ENCODE measurements around a stretch of chr20.

- RRBS: no CpG with 5 or more reads among the region's 2 CpGs
Measured at GRCh38 chr20:58651371-58651450, 128 bp downstream of the STX16 start.

- RRBS: no CpG with 5 or more reads among the region's 8 CpGs
Measured at GRCh38 chr20:58652641-58652923, 1.5 kb downstream of the STX16 start.

DNA sequence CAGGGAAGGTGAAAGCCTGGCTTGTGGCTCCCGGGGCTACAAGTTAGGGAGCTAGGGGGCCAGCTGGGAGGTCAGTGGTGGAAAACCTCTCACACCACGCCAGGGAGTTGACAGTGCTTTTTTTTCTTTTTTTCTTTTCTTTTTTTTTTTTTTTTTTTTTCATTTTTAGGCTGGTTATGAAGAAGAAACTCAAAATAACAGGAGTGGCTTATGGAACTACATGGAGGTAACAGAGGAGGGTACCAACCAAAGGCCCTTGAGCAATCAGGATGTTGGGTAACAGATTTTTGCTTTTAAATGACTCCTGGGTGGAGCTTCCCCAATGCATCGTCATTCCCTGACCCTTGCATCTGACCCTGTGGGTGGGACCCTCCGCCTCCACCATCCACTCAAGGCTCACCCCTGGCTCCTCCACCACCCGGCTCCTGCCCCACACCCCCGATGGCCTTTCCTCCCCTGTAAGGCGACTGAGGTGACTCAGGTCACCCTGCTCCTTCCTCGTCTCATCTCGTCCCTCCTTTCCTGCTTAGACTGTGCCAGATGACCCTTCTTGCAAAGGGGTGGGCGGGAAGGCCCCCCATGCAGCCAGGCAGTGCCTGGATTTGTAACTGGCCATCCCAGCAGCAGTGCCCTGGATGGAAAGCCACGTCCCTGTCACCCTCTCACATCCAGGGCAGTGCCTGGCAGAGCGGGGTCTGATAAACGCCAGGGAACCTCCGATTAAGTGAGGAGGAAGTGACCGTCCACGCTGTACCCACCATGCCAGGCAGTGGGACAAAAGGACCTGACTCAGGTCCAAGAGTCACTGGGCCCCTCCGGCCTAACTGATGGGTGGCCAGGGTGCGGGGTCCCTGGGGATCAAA lies 814 bp upstream of the NPEPL1 start:
- RRBS: no CpG with 5 or more reads among the region's 18 CpGs

DNA sequence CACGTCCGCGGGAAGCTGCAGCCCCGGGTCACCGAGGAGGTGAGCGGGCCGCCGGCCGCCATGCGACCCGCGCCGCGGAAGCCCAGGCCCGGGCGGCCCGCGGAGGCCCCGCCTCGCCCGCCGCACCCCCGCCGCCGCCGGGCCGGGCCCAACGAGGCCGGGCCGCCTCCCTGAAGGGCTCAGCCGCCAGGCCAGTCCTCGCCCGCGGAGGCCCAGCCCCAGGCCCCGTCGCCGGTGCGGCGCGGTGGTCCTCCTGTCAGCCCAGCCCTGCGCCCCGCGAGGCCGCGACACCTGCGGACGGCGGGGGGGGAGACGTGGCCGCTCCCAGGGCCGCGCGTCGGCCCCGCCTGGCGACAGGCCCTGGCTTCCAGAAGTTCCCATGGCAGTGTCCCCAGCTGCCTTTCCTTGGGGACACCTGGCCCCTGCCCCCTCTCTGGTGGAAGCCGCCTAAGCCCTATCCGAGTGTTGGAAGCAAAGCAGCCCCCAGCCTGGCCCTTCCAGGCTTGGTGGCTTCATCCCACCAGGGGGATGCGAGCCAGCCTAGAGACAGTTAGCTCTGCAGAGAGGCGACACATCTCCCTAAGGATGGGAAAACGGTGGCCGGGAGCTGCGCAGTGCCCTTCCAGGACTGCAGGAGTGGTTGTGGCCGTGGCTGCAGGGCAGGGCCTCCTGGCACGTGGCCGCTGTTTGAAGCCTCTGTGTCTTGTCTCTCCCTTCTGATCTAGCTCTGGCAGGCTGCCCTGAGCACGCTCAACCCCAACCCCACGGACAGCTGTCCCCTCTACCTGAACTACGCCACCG lies 612 bp downstream of the NPEPL1 start:
- RRBS: 4% methylated on average over 32 of the region's 70 CpGs

- RRBS: no CpG with 5 or more reads among the region's 3 CpGs
Measured at GRCh38 chr20:58785347-58785643, 92.7 kb downstream of the NPEPL1 start.

- RRBS: 6% methylated on average over 16 of the region's 74 CpGs
Measured at GRCh38 chr20:58890234-58890719, 944 bp upstream of the GNAS start.

DNA sequence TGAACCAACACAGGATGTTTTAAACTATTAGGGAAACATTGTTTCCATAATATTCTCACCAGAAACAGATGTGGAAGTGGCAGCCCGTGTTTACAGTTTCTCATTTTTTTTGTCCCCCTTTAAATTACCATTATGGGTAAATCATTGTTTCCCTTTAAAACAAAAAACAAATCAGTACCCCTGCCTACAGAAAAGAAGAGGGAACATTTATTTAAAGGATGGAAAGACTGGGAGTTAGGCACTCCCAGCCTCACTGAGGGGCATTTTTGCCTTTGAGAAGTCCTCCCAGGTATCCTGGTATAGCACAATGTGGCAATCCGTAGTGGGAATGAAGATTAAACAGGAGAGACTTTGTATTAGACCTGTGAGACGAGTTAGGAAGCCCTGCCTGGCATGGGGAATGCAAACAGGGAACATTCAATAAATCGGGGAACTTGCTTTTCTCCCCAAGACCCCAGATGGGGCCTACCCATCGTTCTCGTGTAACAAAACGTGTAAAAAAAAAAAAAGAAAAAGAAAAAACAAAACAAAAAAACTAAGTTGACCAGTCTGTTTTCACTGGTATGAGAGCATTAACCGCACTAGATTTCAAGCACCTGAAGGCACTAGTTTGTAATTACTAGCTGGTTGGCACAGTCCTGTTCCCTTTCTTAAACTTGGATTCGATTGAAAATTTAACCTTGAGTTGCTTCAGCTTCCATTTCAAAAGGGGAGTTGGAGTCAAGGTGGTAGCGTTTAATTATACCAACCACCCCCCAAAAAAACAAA lies 5.1 kb downstream of the GNAS start:
- RRBS: no CpG with 5 or more reads among the region's 10 CpGs

GRCh38 chr20:58911448-58912188 lies 20.4 kb downstream of the GNAS start:
- RRBS: no CpG with 5 or more reads among the region's 7 CpGs

- RRBS: no CpG with 5 or more reads among the region's 5 CpGs
Measured at GRCh38 chr20:58992440-58992961, 11.4 kb downstream of the NELFCD start.

GRCh38 chr20:59160745-59160976 lies 3.0 kb upstream of the ZNF831 start:
- RRBS: no CpG with 5 or more reads among the region's 3 CpGs

DNA sequence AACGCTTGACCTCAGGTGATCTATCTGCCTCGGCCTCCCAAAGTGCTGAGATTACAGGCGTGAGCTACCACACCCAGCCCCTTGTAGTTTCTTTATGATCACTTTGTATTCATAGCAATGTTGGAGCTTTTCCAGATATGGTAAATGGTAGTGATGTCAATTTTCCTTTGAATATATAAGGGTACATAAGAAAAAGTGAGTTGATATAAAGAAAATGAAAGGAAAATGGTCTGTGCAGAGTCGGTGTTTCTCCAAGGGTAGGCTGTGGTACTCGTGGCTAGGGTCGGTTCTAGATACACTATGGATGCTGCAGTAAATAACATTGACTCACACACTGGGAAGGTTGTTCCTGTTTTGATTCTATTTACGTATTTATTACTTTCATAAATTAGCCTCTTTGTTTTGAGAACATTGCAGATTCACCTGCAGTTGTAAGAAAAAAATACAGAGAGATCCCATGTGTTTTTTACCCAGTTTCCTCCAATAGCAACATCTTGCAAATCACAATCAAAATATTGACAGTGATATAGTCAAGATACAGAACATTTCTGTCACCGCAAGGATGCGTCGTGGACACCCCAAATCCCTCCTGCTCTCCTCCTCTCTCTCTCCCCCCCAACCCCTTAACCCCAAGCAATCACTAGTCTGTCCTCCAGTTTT lies 2.5 kb downstream of the ZNF831 start:
- RRBS: no CpG with 5 or more reads among the region's 10 CpGs

GRCh38 chr20:59179105-59179682 lies 15.6 kb downstream of the ZNF831 start:
- RRBS: no CpG with 5 or more reads among the region's 13 CpGs

- RRBS: no CpG with 5 or more reads among the region's 1 CpG
Measured at GRCh38 chr20:59823573-59823899, 109.9 kb downstream of the SYCP2 start.

DNA sequence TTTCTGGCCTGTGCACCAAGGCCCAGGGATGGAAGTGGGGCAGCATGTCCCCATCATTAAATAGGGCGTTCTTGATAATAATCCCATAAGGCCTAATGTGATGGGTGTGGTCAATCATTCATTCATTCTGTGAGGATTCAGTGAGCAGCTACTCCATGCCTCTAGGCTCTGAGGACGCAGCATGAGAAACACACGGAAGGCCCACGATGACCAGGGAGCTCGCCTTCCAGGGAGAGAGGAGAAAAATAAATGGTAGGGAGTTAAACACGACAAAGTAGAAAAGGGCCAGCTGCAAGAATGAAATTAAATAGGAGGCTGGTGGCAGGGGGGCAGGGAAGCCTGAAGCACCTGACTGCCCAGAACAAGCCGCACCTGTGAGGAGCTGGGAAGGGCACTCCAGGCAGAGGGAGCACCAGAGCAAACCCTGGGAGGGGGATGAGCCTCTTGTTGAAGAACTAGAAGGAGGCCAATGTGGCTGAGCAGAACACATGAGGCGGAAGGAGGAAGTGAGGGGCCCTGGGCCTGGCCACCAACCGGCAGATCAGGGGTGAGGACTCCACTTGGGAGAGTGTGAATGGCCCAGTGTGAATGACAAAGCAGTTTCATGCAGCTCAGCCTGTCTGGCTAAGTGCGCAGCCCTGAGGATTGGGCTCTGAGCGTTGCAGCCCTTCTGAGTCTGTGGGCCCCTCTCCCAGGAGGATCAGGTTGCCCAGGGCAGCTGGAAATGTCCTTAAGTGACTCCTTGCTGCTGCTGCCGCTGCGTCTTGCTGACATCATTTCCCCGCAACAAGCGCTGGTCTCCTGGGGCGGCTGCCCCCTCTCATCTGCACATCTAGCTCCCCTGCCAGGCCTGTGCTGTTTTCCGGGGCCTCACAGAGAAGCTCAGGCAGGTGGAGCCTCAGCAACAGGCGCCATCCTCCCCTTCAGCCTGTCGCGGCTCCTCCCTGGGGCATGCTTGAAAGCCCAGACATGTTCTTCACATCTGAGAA lies 99.9 kb downstream of the CDH26 start:
- RRBS: 4% methylated on average over 1 of the region's 20 CpGs

GRCh38 chr20:60751610-60751814 lies 500.5 kb upstream of the CDH4 start:
- RRBS: no CpG with 5 or more reads among the region's 1 CpG

DNA sequence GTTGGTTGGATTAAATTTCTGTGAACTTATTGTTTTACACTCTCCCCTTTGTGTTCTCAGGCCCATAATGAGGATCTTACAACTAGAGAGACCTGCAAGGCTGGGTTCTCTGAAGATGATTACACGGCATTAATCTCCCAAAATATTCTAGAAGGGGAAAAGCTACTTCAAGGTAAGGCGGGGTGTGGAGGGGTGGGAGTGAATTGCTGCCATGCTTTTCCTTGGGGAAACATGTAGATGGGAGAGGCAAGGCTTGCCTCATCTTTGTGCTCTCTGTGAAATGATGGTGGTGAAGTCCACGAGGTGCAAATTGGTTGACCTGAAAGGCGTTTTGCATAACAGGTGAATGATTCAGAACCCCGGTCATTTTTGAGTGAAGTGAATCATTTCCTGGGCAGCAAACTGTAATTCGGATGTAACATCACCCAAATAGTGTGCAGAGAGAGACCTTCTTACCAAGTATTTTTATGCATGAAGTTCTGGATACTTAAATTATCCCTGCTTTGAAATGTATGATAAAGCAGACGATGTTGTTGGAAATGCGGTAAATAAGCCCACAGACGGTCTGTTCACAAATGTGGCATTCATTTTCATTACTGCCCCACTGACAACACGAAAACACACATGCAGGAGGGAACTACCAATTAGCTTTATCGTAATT lies 2.8 kb downstream of the CDH4 start:
- RRBS: no CpG with 5 or more reads among the region's 11 CpGs

GRCh38 chr20:61602816-61603191 lies 350.7 kb downstream of the CDH4 start:
- RRBS: no CpG with 5 or more reads among the region's 12 CpGs

- RRBS: no CpG with 5 or more reads among the region's 4 CpGs
Measured at GRCh38 chr20:61678624-61678859, 387.1 kb downstream of the TAF4 start.

DNA sequence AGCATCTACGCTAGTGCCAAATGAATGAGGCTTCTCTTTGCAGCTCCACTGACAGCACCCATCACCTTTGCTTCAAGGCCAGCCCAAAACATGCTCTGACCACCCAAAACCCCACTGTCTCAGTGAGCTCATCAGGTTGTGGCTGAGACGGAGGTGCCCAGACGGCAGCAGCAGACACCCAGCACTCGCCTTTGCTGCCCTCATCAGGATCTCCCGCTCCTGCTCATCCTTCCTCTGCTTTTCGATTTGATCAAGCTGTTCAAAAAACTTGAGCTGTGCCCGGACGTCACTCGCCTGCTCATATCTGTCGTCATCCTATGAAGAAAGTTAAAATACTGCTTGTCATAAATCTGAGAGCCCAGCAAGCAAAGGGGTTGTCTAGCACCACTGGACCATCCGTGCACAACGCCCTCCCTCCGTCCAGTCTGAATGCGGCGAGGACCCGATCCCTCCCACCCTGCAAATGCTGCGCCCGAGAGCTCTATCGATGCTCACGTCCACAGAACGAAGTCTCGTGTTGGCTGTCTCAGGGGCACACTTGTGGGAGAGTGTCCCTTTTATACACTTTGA lies 66.8 kb downstream of the TAF4 start:
- RRBS: no CpG with 5 or more reads among the region's 22 CpGs

GRCh38 chr20:62000283-62000904 lies 65.3 kb downstream of the TAF4 start:
- RRBS: no CpG with 5 or more reads among the region's 15 CpGs

Measured in hTERT-HM (cell line).